Kidney (tissue), 2 donors: ENCODE results near the genes ZNF211 and ZSCAN4.

- PRO-cap, result no peak
- RRBS, result no CpG with 5 or more reads among the region's 21 CpGs
Observed at GRCh38 chr19:57390195-57391039, 763 bp downstream of the ZNF548 start.

GRCh38 chr19:57577439-57577980, 1.2 kb downstream of the ZNF416 start:
- PRO-cap, result no peak
- RRBS, result no CpG with 5 or more reads among the region's 2 CpGs

DNA sequence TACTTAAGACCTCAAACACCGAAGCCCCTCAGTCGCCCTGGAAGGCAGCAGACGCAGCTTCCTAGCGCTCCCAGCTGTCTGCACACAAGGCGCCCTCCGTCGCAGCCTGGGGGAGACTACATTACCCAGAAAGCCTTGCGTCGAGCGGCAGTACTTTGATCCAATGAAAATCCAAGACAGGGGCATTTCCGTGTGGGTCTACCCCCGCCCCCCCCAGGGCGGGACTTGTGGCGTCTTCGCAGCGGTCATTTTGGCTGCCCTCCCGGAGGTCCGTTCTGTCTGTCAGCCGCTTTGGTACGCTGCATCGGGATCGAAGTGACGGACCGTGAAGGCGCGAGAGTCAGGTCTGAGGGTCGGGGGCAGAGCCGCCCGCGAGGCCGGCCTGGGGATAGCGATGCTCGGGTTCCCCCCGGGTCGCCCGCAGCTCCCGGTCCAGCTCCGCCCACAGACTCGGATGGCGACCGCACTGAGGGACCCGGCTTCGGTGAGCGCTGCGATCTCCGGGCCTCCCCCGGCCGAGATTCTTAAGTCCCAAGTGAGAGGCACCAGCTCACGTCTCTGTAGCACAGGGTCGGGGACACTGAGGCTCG, at the start of gene ZNF211:
TSS of gene ZNF211 (plus strand) at position 216 of the 590 bp plus-strand sequence.
- PRO-cap, result bidirectional peak, plus-strand start at position 216 of the sequence, minus-strand start at position 108 of the sequence; unidirectional peak, plus-strand start at position 447 of the sequence
- RRBS, result 2% methylated on average over 15 of the region's 51 CpGs

GRCh38 chr19:57668666-57669085, at the start of gene ZSCAN4:
Gene ZSCAN4, plus strand, starts transcription at chr19:57668935.
- PRO-cap, result no peak
- RRBS, result no CpG with 5 or more reads among the region's 3 CpGs

DNA sequence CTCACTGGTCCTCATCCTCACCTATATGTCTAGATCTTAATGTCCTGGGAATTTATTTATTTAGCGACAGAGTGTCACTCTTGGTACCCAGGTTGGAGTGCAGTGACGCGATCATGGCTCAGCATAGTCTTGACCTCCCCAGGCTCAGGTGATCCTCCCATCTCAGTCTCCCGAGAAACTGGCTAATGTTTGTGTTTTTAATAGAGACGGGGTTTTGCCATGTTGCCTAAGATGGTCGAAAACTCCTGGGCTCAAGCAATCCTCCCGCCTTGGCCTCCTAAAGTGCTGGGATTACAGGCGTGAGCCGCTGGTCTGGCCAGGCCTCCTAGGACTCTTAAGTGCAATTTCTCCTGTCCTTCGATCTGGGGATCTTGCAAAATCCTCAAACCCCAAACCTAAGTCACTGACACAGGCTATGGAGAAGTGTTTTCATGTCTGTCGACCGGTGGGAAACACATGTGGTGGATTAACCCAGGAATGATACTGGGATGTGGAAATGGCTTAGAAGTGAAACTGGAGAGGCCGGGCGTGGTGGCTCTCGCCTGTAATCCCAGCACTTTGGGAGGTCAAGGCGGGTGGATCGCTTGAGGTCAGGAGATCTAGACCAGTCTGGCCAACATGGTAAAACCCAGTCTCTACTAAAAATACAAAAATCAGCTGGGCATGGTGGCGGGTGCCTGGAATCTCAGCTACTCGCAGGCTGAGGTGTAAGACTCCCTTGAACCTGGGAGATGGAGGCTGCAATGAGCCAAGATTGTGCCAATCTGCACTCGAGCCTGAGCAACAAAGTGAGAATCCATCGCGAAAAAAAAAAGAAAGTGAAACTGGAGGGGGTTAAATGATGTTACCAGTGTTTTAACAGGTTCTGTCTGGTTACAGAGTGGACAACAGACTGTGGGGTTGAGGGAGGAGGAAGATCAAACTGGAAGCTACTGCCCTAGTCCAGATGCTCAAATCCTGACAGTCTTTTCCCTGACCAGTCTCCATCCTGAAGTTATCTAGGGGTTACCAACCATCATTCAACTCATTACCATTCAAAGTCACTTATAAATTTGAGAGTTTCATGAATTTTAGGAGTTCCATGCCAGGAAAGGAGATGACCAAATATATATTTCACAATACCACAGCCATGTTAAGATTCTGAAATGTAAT, 18.1 kb downstream of the ZNF586 start:
- PRO-cap, result no peak
- RRBS, result 100% methylated on average over 1 of the region's 22 CpGs

DNA sequence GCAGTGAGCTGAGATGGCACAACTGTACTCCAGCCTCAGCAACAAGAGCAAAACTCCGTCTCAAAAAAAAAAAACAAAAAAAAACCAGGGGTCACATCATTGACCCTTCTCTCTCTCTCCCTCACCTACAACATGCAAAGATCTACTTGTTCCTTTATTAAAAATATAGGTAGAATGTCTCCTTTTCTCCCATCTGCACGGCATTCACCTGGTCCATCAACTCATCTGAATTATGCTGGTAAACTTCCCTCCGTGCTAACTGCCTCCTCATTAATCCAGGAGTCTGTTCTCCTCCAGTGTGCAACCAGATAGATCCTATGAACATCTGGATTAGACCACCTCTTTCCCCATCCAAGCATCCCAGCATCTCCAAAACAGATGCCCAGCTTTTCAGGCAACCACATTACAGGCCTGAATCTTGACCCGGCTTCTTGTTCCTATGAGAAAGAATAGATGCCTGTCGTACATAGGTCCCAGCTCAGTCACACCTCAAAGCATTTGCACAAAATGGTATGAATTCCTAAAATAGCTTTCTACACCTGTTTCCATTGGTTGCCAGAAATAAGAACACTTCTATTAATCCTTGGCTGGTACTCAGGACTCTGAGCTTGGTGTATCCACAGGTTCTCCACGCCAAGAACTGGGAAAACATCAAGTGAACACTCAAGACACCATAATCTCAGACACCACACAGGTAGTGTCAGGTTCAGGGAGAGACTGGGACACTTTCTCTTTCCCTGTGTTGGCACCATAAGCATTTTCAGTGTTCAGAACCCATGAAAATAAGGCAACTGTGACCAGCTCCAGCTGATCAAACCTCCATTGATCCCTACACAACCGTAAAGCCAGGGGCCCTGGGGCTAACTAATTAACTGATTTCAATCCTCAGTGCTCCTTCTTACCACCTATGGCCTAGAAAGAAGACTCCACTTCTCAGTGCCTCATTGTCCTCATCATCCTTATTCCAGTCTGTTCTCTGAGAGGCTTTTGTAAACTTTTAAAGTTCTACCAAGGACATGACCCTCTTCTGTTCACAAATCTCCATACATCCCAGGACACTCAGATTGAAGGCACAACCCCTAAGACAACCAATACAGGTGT, 19.0 kb downstream of the ZNF552 start:
- PRO-cap, result no peak
- RRBS, result no CpG with 5 or more reads among the region's 7 CpGs

DNA sequence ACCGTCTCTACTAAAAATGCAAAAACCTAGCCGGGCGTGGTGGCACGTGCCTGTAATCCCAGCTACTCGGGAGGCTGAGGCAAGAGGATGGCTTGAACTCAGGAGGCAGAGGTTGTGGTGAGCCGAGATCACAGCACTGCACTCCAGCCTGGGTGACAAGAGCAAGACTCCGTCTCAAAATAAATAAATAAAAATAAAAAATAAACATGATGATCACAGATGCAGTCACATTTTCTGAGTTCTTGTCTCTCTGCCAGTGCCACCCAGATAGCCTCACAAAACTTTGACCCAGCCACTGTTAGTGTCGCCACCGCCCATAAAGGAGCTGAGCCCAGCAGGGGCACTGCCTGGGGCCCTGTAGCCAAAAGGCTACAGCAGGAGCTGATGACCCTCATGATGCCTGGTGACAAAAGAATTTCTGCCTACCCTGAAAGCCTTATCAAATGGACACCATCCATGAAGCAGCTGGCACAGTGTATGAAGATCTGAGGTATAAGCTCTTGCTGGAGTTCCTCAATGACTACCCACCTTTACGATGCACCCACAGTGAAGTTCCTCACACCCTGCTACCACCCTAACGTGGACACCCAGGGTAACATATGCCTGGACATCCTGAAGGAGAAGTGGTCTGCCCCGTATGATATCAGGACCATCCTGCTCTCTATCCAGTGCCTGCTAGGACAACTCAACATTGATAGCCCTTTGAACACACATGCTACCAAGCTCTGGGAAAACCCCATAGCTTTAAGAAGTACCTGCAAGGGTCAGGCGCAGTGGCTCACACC, 18.2 kb downstream of the ZNF587 start:
- PRO-cap, result no peak
- RRBS, result no CpG with 5 or more reads among the region's 13 CpGs

DNA sequence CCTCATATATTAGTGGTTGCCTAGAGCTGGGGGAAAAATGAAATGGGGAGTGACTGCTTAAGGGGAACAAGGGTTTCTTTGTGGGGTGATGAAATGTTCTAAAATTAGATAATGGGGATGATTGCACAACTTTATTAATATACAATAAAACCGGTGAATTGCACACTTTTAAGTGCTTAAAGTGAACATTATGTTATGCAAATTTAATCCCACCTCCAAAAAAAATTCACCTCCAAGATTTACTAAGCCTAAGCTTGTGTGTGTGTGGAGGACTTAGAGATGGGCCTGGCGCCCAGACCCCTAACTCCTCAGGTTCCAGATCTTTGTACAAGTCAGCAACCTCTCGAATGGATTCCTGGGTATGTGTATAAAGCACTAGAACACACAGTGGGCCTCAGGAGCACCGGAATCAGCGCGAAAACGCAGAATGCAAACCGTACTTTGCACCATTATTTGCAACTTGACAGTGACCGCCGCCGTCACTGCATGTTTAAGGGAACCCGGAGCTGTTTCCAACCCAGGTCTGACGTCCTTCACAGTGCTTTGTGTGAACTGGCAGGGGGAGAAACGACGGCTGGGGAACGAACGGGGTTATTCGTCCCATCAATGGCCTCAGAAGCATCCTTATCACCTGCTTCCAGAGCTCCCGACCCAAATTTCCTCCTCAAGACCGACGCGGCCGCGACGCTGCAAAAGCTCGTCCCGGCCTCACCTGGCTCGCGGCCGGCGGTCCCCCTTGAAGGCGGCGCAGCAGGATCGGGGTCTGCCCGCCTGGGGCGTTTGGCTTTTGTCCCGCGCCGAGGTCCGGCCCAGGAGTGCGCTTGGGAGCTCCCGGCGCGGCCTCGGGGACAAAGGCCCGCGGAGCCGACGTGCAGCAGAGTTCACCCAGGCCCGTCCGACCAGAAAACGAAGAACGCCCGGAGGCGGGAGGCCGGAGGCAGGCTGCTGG, 662 bp downstream of the ZNF606 start:
- PRO-cap, result no peak
- RRBS, result 3% methylated on average over 32 of the region's 56 CpGs

- PRO-cap, result no peak
- RRBS, result 21% methylated on average over 14 of the region's 73 CpGs
Observed at GRCh38 chr19:58203872-58205132, 21.4 kb downstream of the ZNF274 start.

DNA sequence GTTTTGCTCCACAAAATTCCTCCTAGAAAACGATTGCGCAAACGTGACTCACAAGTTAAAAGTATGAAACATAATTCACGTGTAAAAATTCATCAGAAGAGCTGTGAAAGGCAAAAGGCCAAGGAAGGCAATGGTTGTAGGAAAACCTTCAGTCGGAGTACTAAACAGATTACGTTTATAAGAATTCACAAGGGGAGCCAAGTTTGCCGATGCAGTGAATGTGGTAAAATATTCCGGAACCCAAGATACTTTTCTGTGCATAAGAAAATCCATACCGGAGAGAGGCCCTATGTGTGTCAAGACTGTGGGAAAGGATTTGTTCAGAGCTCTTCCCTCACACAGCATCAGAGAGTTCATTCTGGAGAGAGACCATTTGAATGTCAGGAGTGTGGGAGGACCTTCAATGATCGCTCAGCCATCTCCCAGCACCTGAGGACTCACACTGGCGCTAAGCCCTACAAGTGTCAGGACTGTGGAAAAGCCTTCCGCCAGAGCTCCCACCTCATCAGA, 16.2 kb upstream of the ZNF544 start:
- PRO-cap, result no peak
- RRBS, result no CpG with 5 or more reads among the region's 12 CpGs

- PRO-cap, result no peak
- RRBS, result no CpG with 5 or more reads among the region's 6 CpGs
Observed at GRCh38 chr19:58385065-58385473, 2.0 kb upstream of the RPS5 start.